Transverse colon (tissue), 4 donors: ENCODE data around the gene CYGB.

DNA sequence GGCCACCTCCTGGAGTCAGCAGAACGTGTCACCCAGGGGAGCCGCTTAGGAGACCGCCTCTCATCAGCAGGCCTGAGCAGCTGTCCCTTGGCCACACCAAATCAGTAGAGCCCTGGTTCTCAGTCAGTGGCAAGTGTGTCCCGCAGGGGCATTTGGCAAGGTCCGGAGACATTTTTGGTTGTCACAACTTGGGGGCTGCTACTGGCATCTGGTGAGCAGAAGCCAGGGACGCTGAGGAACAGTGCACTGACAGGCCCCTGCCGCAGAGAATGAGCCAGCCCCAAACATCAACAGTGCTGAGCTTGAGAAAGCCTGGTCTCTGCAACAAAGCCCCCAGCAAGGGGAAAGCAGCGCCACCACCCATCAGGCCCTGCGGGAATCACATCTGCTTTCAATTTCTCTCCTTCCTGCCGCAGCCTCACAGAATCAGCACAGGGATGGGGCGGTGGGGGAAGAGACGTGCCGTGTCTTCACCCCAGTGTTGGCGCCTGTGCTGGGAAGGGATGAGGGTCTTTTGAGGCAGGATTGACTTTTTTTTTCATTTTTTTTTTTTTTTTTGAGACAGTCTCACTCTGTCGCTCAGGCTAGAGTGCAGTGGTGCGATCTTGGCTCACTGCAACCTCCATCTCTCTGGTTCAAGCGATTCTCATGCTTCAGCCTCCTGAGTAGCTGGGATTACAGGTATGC lies 14.8 kb upstream of the PRPSAP1 start:
- PRO-cap, result no peak
- RAMPAGE, long total RNA, 4 experiments, result no peak in any of the 4 experiments

- PRO-cap, result no peak
- RAMPAGE, long total RNA, 4 experiments, result no peak in any of the 4 experiments
Observed at GRCh38 chr17:76414642-76415018, 30.2 kb downstream of the SPHK1 start.

DNA sequence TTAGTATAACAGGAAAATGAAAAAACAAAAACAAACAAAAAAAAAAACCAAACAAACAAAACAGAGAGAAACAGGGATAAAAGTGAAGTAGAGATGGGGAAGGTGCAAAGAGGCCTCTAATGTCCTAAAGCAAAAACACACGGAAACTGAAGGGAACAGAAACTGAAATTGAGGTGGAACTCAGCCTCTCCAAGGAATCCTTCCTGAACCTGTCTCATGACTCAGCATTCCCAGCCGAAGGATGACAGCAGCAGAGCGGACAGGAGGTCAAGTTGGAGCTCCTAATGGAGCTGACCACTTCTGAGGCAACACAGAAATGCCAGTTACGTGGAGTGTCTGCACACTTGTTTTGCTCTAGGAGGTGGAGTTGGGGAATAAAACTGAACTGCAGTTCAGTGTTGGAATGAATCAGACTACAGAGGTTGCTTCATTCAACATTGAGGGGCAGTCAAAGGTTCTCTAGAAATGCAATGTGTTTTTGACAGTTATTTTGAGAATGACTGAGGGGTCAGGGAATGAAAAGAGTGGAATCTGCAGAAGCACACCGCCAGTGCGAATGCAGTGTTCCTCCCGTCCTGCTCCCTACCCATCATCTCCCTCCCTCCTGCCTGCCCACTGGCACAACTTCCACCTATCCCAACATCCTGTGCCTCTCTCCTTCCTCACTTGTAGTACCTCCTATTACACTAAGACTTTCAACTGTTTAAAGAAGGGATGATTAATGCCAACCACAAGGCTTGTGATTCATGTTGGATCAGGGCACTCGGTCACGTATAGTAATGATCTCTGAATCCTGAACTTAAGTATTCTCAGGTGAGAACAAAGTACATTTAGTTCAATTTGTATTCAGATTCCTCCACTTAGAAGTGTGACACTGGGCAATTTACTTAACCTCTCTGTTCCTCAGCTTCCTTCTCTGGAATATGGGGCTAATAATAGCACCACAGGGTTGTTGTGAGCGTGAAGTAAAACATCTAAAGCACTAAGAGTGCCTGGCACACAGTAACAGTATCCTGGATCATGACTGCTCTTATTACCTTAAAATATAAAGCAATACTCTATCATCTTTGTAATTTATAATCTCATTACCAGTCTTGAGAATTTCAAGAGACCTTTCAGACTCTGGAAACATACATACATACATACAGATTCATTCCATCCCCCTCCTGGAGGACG lies 6.1 kb downstream of the UBE2O start:
- PRO-cap, result no peak
- RAMPAGE, long total RNA, 4 experiments, result no peak in any of the 4 experiments

GRCh38 chr17:76537130-76538382 lies at the start of gene CYGB:
Gene CYGB, minus strand, starts transcription at chr17:76537709.
- PRO-cap, result bidirectional peak, plus-strand start at chr17:76538020, minus-strand start at chr17:76537701; unidirectional peak, minus-strand start at chr17:76538124
- RAMPAGE, long total RNA, 4 experiments, result start-site peak on the minus strand in 4 of 4 experiments, at chr17:76537420-76537957 at its widest, 5 to 13 reads per replicate

DNA sequence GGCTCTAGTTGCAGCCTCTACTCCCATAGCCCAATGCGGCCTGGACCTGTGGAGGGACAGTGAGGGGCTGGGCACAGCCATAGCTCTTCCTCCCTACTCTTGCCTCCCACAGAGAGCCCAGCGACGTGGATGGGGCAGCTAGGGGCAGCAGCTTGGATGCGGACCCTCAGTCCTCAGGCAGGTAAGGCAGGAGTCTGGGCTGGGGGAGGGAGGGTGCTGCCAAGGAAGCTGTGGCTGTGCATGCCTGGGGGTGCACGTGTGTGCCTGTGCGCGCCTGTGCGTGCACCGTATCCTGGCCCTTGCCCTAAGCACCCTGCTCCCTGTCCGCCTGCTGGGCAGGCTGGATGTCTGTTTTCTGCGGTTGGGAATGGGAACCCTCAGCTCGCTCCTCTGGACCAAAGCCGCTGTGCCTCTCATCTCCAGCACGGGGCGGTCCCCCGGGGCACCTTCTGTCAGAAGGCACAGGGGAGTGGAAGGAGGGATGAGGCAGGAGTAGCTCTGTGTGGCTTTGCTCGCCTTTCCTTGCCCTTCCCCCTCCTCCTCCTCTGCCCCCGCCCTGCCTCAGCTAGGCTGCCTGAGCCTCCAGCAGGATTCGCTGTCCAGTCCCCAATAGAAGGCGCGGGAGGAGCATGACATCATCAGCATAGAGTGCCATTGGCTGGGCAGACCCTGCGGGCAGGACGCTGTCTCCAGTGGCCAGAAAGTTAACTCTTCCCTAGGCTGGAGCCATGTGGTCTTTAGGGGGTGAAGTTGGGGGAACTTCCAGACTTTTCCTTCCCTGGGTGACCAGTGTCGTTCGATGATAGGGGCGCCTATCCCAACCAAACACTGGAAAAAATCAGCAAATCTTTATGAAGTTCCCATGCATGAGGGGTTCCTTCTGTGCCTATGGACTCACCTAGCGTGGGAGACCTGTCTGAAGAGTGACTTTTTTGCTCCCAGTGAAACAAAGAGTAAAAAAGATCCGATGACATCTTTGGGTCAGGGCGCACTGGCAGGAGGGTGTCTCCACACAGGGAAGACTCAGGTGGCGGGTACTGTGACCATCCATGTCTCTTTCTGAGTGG lies 882 bp downstream of the PRCD start:
- PRO-cap, result unidirectional peak, minus-strand start at position 543 of the sequence
- RAMPAGE, long total RNA, 4 experiments, result no peak in any of the 4 experiments

DNA sequence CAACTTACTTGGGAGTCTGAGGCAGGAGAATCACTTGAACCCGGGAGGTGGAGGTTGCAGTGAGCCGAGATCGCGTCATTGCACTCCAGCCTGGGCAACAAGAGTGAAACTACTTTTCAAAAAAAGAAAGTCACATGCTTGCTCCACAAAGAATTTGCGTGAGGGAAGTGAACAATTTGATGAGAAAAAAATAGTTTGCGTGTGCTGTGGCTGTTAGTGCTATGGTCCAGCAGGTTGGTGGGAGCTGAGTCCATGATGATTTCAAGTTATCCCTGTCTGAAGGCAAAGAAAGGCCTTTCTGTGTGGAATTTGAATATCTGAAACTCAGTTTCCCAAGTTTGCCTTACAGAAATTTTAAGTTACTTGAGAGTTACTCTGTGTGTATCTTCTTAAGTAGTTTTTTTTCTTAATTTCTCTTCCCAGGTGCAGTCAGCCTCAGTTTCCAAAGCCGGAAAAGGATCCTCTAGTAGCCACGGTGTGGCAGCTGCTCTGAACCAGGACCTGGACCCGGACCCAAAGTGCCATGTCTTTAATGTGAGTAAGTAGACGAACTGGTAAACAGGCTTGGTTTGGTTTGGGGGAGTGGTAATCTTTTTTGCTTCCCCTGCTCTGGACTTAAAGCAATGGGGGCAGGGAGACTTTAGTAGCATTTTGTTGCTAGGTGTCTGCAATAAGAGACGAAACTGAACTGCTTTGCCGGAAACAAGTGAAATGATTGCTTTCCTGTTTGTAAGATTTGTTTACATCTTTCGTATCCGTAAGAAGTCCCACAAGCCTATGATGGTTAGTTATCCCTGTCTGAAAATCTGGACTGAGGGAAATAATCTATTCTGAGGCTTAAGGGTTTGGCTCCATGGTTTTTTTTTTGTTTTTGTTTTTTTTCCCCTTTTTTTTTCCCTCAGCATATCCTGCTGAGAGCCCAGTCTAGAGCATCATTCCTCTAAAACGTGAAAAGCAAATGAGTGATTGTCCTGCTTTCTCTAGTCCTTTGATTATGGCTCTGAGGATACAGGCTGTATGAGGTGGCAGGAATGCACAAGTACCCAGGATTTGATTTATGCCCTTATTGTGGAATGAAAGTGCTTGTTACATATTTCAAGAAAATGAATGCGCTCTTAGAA lies 21.4 kb downstream of the PRCD start:
- PRO-cap, result no peak
- RAMPAGE, long total RNA, 4 experiments, result no peak in any of the 4 experiments

DNA sequence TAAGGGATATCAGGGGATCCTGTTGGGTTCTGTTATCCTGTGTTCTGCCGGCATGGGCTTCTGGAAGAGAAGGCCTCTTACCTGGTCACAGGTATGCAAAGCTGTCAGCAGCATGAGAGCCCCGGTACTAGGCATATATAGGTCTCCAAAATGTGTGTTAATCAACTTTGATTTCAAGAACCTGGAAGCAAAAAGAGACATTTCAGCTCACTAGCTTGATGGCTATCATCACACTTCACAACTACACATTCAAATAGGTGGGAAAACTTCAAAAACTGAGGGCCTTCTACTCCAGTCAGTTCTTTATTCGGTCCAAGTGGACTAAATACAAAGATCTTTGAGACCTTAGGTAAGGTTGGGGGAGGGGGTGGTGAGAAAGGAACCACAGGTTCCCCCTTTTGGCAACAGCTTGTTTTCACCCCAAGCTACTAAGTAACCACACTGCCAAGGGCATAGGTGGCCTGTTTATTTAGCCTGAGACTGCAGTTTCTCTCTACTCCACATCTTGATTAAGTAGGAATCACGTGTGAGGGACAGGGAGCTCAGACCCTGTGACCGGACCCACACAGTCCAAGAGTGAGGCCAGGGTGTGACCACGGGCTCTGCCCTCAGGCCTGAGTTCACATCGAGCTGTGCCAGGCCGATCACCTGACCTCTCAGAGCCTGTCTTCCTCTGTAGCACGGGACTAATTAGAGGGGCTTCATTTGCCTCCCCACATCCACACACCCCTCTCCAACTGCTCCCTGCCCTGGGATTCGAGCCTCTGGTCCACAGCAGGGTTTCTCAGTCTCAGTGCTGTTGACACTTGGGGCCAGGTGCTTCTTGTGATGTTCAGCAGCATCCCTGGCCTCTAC lies 18.1 kb downstream of the ST6GALNAC2 start:
- PRO-cap, result no peak
- RAMPAGE, long total RNA, 4 experiments, result no peak in any of the 4 experiments

DNA sequence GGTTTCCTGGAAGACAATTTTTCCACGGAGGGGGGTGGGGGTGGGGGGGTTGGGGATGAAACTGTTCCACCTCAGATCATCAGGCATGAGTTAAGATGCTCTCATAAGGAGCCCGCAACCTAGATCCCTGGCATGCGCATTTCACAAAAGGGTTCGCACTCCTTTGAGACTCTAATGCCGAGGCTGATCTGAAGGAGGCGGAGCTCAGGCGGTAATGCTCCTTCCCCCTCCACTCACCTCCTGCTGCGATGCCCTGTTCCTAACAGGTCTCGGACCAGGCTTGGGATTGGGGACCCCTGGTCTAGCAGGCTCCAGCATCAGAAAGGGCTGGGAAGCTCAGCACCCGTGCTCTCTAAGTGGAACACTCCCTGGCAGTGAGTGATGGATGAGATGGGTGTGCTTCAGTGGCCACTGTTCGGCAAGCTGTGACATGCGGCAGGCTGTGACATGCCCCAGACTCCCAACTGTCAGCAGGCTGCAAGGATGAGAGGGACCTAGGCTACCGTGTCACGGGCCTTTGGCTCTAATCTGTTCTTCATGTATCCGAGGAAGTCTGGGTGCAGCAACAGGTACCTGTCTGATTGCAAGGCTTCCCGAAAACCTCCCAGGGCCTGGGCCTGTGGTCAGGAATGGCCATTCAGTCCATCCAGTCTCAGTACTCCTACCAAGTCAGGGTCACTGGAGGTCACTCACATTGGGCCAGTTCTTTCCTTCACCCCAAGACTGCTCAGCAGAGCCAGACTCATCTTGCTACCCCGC lies 1.2 kb upstream of the ST6GALNAC2 start:
- PRO-cap, result no peak
- RAMPAGE, long total RNA, 4 experiments, result no peak in any of the 4 experiments

DNA sequence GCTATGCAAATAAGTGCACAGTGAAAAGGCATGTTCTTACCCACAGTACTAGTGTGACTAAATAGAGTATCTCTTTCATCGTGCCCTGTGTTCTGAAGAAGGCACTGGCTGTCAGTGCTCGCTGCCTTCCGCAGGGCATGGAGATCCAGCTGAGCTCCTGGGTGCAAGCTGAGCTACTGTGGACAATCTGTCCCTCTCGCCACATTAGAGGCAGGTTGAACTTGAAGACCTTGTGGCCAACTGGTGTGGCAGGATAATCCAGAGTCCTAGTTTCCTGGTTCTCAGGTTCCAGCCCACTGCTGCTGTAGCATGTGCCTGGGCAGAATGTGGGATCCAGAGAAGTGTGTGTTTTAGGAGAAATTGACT lies 1.9 kb upstream of the ST6GALNAC1 start:
- PRO-cap, result bidirectional peak, plus-strand start at position 277 of the sequence, minus-strand start at position 206 of the sequence
- RAMPAGE, long total RNA, 4 experiments, result start-site peak on the plus strand in 2 of 4 experiments, centred at positions 292 to 297 of the sequence, 20 to 24 reads per replicate; start-site peak on the minus strand in 1 of 4 experiments, centred at position 201 of the sequence, 12 reads per replicate

DNA sequence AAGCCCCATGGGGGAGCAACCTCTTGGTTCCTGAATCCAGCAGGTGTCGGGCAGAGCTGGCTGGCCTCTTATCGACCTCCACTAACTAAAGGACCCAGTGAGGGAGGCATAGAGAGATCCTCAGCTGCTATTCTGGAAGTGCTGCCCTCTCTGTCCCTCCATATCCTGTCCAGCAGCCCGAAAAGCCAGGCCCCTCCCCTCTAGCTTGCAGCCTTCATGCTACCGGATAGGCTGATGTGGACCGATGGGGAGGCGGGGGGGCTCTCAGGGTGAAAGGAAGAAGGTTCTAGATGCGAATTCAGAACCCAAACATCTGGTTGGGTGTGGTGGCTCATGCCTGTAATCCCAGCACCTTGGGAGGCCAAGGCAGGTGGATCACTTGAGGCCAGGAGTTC lies 24.9 kb downstream of the MXRA7 start:
- PRO-cap, result no peak
- RAMPAGE, long total RNA, 4 experiments, result no peak in any of the 4 experiments

- PRO-cap, result unidirectional peak, plus-strand start at chr17:76709201; bidirectional peak, plus-strand start at chr17:76709503, minus-strand start at chr17:76709229; unidirectional peak, plus-strand start at chr17:76709586
- RAMPAGE, long total RNA, 4 experiments, result no peak in any of the 4 experiments
Observed at GRCh38 chr17:76708787-76709903, 1.6 kb downstream of the MXRA7 start.

DNA sequence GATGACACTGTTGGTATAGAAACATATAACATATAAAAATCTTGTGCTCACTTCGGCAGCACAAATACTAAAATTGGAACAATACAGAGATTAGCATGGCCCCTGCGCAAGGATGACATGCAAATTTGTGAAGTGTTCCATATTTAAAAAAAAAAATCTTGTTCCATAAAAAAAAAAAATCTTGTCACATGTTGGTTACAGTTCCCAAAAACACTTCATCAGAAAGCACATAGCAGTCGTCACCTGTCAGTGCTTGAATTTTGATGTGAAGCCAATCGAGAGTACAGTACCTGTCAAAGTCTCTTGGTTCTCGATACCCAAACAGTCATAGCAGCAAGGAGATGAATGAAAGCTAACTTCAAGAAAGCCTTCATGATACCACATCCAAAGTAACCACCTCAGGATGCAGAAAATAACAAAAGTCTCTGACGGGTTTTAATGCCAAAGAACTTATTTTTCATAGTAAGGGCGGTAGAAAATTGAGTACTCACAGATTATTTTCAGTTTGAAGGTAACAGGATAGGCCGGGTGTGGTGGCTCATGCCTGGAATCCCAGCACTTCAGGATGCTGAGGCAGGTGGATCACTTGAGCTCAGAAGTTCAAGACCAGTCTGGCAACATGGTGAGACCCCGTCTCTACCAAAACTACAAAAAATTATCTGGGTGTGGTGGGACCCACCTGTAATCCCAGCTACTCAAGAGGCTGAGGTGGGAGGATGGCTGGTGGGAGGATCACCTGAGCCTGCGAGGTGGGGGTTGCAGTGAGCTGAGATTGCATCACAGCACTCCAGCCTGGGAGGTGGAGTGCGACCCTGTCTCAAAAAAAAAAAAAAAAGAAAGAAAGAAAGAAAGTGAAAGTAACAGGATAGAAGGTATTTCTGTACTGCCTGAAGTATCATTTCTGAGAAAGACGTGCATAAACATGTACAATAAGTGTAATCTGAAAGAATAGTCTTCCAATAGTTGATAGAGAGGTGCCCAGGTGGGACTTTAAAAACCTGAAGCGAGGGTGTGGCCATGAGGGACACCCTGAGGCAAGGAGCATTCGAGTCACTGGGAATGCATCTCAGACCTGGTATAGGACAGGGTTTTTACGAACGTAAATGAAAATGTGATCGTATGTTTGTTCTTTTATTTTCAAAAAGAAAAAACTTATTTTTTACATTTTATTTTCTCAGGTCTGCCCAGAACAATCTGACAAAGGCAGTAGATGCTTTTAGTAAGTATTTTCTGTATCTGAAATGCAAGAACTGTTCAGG lies 15.4 kb downstream of the MFSD11 start:
- PRO-cap, result no peak
- RAMPAGE, long total RNA, 4 experiments, result no peak in any of the 4 experiments

DNA sequence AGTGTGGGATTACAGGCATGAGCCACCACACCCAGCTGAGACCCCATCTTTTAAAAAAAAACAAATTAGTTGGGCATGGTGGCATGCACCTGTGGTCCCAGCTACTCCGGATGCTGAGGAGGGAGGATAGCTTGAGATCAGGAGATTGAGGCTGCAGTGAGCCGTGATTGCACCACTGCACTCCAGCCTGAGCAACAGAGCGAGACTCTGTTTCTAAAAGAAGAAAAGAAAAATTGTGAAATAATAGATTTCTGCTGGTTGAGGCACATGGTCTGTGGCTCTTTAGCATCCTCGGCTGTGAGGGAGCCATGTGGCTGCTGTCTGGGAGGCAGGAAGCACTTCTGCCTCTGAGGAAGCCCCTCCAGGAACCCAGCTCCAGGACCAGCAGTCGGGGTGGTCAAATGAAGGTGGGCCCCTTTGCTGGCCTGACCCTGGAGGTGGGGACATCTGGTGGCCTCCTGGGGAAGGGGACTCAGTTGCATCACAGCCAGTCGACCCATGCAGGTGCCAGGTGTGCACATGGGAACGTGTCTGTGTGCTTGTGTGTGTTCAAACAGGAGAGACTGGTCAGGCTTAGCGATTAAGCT lies 24.5 kb upstream of the MGAT5B start:
- PRO-cap, result no peak
- RAMPAGE, long total RNA, 4 experiments, result no peak in any of the 4 experiments

- PRO-cap, result no peak
- RAMPAGE, long total RNA, 4 experiments, result no peak in any of the 4 experiments
Observed at GRCh38 chr17:76867605-76867880, 661 bp upstream of the MGAT5B start.

- PRO-cap, result no peak
- RAMPAGE, long total RNA, 4 experiments, result no peak in any of the 4 experiments
Observed at GRCh38 chr17:77036742-77037157, 104.0 kb upstream of the SEC14L1 start.

DNA sequence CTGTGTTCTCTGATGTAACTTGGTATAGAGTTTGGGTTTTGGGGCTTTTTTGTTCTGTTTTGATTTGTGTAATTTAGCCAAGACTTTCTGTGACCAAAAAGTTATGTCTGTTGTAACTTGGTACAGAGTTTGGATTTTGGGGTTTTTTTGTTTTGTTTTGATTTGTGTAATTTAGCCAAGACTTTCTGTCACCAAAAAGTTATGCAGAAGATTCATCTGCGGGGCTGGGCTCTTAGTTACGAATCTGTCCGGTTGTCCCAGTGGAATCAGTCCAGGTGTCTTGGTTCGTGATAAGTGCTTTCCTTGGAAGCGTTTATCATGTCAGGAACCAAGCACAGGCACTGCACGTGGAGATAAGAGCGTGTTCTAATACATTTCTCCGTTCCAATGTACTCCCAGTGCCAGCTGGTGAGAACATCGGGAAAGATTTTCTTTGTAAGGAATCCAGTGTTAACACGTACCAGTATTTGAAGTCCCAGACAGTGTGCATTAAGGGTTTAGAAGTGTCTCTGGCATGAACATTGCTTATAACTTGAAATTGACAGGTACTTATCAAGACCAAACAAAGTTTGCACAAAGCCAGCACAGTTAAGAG lies 44.0 kb upstream of the SEC14L1 start:
- PRO-cap, result no peak
- RAMPAGE, long total RNA, 4 experiments, result no peak in any of the 4 experiments

- PRO-cap, result no peak
- RAMPAGE, long total RNA, 4 experiments, result no peak in any of the 4 experiments
Observed at GRCh38 chr17:77115477-77115920, 25.3 kb upstream of the SEC14L1 start.

- PRO-cap, result unidirectional peak, minus-strand start at chr17:77116561
- RAMPAGE, long total RNA, 4 experiments, result no peak in any of the 4 experiments
Observed at GRCh38 chr17:77116196-77116768, 24.5 kb upstream of the SEC14L1 start.

- PRO-cap, result bidirectional peak, plus-strand start at chr17:77124468, minus-strand start at chr17:77124314
- RAMPAGE, long total RNA, 4 experiments, result no peak in any of the 4 experiments
Observed at GRCh38 chr17:77124237-77124867, 16.4 kb upstream of the SEC14L1 start.

- PRO-cap, result no peak
- RAMPAGE, long total RNA, 4 experiments, result no peak in any of the 4 experiments
Observed at GRCh38 chr17:77148523-77149318, 8.0 kb downstream of the SEC14L1 start.